Pulmonary artery (tissue), 1 donor: Measurements from ENCODE around the genes SPINK1 and CSNK1A1.

DNA sequence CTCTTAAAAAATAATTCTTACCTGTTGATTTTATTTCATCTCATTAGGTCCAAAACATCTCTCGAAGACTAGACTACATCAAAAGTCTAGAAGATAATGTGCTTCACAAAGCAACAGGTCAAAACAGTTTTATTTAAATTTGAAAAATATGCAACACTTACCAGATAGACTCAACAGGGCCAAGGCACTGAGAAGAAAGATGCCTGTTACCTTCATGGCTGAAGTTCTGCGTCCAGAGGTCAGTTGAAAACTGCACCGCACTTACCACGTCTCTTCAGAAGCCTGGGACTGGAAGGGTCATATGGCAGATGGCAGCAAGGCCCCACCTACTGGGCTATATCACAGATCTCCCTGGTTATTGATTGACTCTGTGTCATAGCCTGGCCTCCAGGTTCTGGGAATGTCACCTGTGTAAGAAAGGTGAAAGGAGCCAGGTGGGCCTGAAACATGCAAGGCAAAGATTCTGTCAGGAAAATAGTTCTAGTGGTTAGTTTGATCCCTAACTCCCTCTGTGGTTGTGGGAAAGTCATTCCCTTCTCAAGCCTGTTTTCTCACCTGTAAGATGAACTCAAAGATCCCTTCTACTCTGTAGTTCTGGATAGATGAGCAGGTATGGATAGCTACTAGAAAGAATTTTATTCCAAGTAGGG is at the start of gene SPINK1:
SPINK1 (minus strand) TSS at position 310 of the 650 bp plus-strand sequence.
- PRO-cap: no peak

GRCh38 chr5:148827245-148828195 is 1.1 kb downstream of the ADRB2 start:
- PRO-cap: no peak

GRCh38 chr5:148831316-148832165 is 5.1 kb downstream of the ADRB2 start:
- PRO-cap: no peak

DNA sequence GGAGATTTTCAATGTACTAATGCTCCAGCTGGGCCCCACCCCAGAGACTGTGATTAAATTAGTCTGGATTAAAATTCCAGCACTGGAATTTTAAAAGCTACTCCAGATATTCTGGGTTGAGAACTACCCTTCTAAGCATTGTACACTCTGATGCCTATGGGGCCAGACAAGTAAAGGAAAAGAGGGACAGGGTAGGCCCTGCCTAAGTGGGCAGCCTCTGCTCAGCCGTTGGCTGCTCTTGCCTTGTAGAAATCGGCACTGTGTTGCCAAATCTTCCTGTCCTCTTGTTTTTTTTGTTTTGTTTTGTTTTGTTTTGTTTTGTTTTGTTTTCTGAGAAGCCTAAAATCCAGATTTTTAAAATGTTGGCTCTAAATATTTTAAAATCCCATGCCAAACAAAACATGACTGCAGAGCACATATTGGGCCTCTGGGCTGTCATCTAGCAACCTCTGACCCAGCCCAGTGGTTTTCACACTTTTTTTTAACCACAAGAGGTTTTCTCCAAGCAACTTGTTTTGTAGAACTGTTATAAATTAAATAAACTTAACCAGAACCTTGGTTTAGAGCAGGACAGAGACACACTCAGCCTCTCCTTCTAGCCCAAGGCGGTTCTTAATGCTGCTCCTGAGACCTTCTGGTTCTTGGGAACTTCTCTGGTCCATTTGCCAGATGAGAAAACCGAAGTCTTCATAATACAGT is 29.1 kb downstream of the ADRB2 start:
- PRO-cap: no peak

DNA sequence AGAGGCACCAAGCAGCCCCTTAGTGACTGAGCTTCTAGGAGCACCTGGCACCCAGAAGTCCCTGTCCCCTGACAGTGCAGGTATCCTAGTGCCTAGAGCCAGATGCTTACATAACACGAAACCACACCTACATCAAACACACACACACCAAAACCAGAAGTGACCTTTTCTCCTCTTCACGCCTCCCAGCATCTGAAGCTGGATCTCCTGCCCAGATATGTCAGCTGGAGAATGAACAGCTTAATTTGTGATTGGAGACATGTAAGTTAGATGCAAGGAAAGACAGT is 89.0 kb downstream of the ADRB2 start:
- PRO-cap: no peak

- PRO-cap: no peak
These were observed 96.6 kb downstream of the SH3TC2 start for GRCh38 chr5:148966286-148966704.

- PRO-cap: no peak
These were observed 95.0 kb downstream of the SH3TC2 start for GRCh38 chr5:148967786-148968298.

DNA sequence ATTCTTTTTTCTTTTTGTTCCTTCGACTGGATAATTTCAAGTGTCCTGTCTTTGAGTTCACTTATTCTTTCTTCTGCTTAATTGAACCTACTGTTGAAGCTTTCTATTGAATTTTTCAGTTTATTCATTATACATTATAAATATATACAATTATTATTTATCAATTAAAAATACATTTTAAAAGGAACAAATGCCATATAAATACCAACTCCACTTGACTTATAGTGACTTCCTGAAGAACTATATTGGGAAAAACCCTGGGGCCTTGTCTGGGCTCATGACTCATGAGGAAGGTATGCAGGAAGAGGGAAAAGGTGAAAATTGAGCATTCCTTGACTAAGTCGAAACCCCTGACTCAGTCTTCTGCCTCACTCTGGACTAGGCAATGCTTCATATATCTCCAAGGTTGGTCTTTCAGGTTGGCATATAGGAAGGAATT is 78.6 kb downstream of the SH3TC2 start:
- PRO-cap: no peak

DNA sequence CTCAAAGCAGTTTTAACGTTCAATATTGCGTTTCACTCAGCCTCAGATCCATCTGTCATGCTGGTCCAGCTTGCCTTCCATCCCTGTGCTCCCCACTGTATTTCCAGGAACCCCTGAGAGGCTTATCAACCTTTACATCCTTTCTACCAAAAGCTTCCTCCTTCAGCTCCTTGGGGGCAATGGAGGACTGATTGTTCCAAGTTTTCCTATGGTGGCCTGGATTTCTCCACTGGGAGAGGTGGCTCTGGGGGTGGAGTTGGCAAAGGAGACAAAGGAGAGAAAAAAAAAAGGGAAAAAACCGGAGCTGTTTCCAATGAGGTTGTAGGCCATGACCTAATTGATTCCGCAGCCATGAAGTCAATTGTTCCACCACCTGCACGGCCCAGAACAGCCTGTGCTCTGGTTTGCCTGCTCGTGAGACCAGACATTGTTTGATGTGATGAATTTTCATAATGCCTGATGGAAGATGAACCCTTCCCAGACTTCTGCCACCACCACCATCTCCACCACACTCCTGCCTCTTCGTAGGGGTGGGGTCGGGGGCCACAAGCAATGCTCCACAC is 54.1 kb downstream of the ABLIM3 start:
- PRO-cap: no peak

DNA sequence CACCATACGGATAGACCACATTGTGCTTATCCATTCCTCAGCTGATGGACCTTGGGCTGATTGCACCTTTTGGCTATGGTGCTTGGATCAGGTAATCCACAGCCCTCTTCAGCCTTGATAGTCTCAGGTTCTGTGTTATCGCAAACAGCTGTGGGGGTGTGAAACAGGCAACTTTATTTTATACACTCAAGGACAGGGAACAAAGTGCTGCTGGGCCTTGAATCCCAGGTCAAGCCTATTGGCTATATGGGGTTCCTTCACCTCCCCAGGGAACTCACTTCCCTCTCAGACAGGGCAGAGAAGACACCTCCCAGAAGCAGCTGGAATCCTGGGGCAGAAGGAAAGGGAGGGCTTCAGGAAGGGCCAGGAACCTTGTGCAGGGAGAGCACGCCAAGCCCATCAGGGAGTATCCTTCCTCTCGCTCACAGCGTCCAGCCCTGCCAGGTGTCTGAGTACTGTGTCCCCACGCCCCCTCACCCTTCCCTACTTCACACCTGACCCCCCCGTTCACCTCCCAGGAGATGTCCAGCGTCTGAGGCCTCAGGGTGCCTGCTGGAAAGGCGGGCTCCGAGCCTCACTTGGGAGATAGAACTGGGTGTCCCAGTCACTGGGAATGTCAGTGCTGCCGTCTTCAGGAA is 32.7 kb downstream of the AFAP1L1 start:
- PRO-cap: no peak

DNA sequence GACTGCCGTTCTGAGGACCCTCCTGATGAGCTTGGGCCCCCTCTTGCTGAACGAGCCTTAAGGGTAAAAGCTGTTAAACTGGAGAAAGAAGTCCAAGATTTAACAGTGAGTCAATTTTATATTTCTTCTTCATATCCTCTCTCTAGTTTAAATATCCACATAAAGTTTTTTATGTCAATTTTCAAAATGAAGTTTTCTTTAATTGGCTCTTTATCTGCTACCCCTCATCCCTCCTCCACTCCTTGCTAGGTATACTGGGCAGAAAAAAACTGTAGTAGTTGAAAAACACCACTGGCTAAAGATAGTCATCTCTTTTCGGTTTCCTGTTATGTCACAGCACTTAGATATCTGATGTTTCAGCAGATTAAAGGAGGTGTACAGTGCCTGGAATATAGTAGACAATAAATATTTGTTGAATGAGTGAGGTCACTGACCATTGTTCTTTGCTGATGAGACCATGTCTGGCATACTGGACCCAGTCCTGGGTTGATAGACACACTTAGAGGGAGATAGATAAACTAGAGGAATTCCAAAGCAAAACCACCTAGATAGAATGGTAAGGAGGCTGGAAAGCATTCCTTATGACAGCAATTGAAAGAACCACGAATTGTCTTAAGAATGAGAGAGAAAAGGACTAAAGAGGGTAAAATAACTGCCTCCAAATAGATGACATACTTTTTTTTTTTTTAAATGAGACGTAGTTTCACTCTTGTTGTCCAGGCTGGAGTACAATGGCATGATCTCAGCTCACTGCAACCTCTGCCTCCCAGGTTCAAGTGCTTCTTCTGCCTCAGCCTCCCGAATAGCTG is 3.2 kb downstream of the GRPEL2 start:
- PRO-cap: no peak

GRCh38 chr5:149380495-149381684 is 1.8 kb upstream of the IL17B start:
- PRO-cap: bidirectional peak, plus-strand start at chr5:149381010, minus-strand start at chr5:149380842

- PRO-cap: no peak
These were observed 26.4 kb upstream of the IL17B start for GRCh38 chr5:149405157-149406180.

DNA sequence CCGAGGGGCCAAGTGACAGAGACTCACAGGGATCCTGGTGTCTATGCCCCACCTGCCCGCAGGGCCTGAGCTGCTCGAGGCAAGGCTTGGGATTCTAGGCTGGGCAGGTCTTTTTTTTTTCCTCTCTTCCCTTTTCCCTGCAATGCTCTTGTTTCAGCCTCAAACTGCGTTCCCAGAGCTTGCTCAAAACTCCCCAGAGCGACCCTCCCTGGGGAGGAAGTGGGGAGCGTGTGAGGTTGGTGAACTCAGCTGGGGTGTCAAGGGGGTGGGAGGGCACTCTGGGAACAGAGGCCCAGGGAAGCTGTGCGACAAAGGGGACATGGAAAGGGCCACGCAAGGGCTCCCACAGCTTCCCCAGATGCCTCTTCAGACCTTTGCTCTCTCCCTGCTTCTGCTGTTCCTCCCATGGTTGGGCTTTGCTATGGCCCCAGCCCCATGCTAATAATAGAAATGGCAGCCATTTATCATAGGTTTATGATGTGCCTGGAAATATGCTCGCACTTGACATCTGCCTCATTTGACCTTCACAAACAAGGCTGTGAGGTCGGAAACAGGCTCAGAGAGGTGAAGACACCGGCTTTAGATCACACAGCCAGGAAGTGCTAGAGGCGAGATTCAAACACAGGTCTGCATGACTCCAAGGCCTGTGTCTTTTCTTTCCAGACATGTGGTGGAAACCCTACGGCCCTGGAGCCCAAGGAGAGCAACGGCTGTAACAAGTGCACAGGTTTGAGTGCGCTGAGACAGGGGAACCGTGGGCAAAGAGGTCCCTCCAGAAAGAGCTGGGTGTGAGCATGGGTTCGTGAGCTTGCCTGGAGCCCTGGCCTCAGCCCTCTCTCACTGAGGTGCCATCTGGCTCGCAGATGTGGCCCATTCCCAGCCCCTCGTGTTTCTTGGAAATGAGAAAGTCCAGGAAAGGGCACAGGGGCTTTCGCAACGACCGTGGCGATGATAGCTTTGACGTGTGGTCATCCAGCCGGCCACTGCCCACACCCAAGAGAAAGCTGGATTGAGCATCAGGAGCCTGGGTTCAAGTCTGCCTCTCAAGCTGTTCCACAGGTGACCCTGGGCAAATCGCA is 41.1 kb upstream of the IL17B start:
- PRO-cap: no peak

GRCh38 chr5:149489727-149490333 is 61.4 kb downstream of the CSNK1A1 start:
- PRO-cap: no peak

GRCh38 chr5:149507436-149507916 is 43.8 kb downstream of the CSNK1A1 start:
- PRO-cap: no peak

DNA sequence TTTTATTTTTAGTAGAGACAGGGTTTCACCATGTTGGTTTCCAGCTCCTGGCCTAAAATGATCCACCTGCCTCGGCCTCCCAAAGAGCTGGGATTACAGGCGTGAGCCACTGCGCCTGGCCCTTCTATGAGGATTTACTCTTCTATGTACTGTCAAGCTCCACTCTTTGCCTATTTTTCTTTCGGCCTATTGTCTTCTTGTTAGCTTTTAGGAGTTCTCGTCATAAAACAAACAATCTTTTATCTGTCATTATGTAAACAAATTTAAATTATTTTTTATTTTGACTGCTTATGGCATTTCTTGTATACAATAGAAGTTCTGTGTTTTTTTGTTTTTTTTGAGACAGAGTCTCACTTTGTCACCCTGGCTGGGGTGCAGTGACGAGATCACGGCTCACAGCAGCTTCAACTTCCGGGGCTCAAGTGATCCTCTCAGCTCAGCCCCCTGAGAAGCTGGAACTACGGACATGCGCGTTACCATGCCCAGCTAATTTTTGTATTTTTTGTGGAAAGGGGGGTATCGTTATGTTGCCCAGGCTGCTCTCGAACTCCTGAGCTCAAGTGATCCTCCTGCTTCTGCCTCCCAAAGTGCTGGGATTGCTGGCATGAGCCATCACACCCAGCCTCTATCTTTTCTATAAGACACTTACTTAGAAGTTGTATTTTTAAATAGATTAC is 29.3 kb downstream of the CSNK1A1 start:
- PRO-cap: no peak

DNA sequence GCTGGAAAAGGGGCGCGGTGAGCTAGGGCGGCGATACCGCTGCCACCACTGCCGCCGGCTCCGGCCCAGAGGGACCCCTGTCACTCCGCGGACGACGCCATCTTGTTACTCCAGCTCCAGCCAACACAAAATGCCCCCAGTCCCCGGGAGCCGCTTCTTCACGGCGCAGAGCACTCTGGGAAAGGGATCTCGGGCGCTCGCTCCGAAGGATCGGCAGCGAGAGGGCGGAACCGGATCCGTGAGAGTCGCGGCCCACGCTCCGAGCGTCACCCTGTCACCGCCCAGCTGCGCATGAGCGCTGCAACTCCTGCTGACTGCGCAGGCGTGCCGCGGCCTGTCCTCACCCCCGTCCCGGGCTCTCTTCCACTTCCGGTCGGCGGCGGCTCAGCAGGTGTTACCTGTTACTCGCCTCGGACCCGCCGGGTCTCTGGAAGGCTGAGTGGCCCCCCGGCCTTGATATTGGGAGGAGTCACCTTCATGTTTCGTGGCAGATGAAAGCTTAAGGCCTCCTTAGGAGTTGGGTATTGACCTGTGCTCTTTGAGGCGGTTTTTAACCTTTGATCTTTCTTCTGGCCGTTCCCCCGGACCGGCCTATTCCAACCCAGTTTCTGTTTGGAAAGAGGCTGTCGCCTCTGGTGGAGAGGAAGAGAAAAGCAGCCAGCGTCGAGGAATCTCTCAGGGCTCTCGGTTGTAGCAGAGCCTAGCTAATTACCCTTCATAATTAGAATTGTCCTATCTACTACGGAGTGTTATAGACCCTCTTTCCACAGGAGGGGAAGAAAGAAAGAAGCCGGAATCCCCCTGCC is at the start of gene CSNK1A1:
CSNK1A1 (minus strand) TSS at position 180 of the 806 bp plus-strand sequence.
- PRO-cap: bidirectional peak, plus-strand start at position 366 of the sequence, minus-strand start at position 177 of the sequence

DNA sequence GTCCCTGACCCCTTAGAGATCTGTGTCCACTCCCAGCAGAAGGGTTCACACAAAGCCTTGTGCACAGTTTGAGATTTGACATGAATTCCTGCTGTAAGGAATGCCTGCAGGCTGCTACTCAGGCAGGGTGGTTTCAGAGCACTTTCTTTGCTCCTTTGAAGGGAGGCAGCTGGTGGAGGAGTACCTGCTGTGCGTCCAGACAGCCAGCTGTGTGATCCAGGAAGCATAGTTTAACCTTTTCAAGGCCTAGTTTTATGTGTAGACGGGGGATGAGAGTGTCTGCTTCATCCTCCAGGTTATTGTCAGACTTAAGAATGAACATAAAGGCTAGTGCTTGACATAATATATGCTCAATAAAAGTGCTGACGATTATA is 908 bp downstream of the ARHGEF37 start:
- PRO-cap: no peak

DNA sequence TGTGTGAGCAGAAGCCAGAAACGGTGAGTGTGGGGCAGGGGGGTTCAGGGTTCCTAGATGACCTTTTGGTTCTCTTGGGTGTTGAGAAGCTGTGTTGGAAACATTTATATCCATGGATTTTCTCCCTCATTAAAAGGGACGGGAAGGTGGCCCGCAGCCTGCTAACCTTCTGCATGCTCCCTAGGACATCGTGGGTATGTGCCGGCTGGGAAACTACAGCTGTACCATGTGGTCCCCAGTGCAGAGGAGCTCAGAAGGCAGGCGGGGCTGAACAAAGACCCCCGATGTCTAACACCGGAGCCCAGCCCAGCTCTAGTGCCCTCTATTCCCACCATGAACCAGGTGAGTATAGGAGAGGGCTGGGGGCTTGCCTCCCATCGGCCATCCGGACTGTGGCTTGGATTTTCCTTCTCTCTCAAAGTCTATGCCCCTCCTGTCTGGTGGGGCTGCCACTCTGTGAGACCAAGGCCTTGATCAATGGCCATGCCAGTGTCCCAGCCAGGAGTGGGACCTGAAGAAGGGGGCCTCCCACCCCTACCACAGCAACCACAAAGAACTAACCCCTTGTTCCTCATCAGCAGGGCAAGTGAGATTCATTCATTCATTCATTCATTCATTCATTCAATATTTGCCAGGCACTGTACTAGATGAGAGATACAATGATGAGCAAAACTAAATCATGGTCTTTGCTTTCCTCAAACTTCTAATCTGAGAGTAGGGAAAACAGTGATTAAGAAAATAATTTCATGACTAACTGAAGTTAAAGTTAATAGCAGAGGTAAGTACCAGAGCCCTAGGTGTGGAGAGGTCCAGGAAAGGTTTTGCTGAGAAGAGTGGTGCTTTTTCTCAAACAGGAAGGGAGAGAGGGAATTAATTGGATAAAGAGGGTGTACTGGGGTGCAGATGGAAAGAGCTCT is 47.6 kb downstream of the ARHGEF37 start:
- PRO-cap: no peak